Right lobe of liver (tissue), 4 donors: ENCODE measurements around a stretch of chr4.

DNA sequence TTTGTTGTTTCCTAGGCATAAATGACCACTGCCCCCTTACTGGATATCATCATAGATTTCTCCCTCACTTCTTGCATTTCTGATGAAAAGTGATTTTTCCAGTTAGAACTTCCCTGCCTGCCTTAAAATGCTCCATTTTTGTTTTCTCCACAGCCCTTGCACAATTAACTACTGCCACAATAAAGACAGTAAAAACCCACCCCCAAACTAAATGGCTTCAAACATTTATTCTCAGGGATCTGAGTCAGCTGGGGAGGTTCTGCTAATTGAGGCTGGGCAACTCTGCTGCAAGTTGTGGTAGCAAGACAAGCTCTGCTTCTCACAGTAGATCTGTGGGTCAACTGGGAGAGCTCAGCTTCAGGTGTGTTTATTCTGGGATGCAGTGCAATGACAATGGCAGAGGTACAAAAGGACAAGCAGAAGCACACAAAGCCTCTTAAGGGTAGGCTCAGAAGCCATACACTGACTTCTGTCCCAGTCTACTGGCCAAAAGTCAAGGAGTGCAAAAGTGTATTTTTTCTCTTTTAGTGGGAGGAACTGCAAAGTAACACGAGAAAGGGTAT is 60.9 kb downstream of the FBXL5 start:
- PRO-cap, 4 experiments: no peak in any of the 4 experiments
- RAMPAGE, long total RNA, 2 experiments: no peak in any of the 2 experiments

DNA sequence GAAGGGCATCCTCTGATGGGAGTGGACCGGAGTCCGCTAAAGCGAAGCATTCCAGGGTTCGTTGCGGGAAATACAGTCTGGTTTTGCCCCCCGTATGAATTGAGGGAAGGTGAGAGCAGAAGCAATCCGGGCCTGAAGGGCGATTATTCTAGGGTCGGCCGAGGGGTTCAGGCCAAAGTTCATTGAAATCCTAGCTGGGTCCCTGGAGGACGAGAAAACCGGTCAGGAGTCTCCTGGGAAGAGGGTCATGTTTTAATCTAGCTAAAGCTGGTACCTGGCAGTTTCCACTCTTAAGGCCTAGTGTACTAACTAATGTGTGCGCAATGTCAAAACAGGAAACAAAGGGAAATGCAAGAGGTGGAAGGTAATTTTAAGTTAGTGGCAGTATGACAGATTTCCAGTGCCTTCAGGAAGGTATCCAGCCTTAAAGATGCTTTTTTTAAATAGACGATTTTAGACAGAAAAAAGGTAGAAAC is 324 bp downstream of the FAM200B start:
- PRO-cap, 4 experiments: peak in 1 of 4 experiments; most common minus-strand start position 340 of the sequence (in 1)
- RAMPAGE, long total RNA, 2 experiments: no peak in any of the 2 experiments

GRCh38 chr4:15699788-15700442 is 3.0 kb upstream of the BST1 start:
- PRO-cap, 4 experiments: peak in 3 of 4 experiments; most common plus-strand start chr4:15700324 (in 1); most common minus-strand start chr4:15700030 (in 3)
- RAMPAGE, long total RNA, 2 experiments: no peak in any of the 2 experiments

DNA sequence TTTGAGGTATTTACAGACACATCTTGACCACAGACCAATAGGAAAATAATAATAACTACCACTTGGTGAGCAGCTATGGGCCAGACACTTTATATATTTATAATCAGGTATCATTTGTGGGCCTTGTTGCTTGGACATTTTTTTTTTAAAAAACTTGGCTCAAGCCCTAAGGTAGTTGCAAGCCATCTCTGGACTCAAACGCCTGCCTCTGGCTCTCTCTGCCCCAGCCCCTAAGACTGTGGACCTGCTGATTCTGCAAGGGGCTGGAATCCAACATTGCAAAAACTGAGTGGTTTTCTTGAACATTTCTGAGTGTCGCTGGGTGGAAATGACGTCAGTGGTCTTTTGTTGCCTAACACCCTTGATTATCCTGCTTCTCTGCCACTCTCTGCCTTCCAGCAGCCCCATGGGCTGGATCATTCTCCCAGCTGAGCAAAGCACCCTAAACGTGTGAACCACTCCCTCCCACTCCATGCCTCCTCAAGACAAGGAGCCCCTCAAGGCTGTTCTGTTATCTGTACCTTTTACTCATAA is 16.6 kb downstream of the BST1 start:
- PRO-cap, 4 experiments: peak in 2 of 4 experiments; most common minus-strand start position 232 of the sequence (in 1)
- RAMPAGE, long total RNA, 2 experiments: no peak in any of the 2 experiments

GRCh38 chr4:15905970-15906632 is 32.4 kb downstream of the FGFBP1 start:
- PRO-cap, 4 experiments: peak in 3 of 4 experiments; most common plus-strand start chr4:15906391 (in 2); most common minus-strand start chr4:15906027 (in 2)
- RAMPAGE, long total RNA, 2 experiments: no peak in any of the 2 experiments

- PRO-cap, 4 experiments: no peak in any of the 4 experiments
- RAMPAGE, long total RNA, 2 experiments: no peak in any of the 2 experiments
These were observed 30.1 kb upstream of the PROM1 start for GRCh38 chr4:16113989-16114327.

- PRO-cap, 4 experiments: no peak in any of the 4 experiments
- RAMPAGE, long total RNA, 2 experiments: no peak in any of the 2 experiments
These were observed 56.8 kb upstream of the PROM1 start for GRCh38 chr4:16140149-16141425.

GRCh38 chr4:16627950-16628565 is 270.4 kb downstream of the LDB2 start:
- PRO-cap, 4 experiments: no peak in any of the 4 experiments
- RAMPAGE, long total RNA, 2 experiments: no peak in any of the 2 experiments

GRCh38 chr4:16896213-16896724 is 2.2 kb downstream of the LDB2 start:
- PRO-cap, 4 experiments: no peak in any of the 4 experiments
- RAMPAGE, long total RNA, 2 experiments: no peak in any of the 2 experiments

DNA sequence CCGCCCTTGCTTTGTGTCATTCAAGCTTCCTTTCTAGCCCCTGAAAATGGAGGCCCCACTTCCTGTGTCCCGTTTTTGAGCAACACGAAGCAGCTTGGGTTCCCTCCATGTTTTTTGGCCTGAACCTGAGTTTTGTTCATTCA is 70.9 kb upstream of the LDB2 start:
- PRO-cap, 4 experiments: peak in 4 of 4 experiments; most common minus-strand start position 76 of the sequence (in 4)
- RAMPAGE, long total RNA, 2 experiments: no peak in any of the 2 experiments

DNA sequence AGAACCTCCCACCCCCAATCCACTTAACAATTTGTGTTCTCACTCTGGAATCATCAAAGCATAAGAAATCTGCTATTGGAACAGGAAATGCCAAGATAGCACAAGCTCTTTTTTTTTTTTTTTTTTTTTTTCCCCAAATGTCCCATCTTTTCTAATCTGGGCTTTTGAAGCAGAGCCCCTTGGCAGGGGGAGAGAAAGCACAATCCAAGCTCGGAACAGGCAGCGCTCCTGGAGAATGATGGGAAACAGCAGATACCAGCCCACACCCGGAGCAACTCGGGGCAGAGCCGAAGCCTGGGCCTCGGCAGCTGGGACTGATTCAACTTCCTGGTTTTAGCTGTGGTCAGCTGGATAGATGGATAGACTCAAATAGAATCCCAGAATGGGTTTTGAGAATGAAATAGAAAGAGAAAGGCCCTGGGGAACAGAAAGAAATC is 235.1 kb downstream of the QDPR start:
- PRO-cap, 4 experiments: no peak in any of the 4 experiments
- RAMPAGE, long total RNA, 2 experiments: no peak in any of the 2 experiments

- PRO-cap, 4 experiments: peak in 2 of 4 experiments; most common plus-strand start chr4:17489876 (in 1); most common minus-strand start chr4:17489746 (in 1)
- RAMPAGE, long total RNA, 2 experiments: no peak in any of the 2 experiments
These were observed 22.4 kb downstream of the QDPR start for GRCh38 chr4:17489356-17489940.

DNA sequence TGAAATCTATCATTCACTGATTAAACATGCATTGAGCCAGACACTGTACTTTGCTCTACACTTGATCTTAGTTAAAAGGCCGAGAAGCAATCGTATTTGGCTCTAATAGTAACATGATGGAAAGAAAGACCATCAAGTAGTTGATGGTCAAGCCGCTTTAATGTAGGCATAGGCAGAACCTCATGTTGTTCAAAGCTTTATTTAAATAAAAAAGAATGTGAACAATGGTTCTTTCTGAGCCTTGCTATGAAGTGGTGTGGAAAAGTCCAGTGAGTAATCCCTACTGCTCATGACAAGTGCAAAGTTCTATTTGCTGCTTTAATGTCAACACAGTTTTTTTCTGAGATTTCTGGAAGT is 18.0 kb upstream of the LAP3 start:
- PRO-cap, 4 experiments: peak in 2 of 4 experiments; most common minus-strand start position 248 of the sequence (in 2)
- RAMPAGE, long total RNA, 2 experiments: no peak in any of the 2 experiments

DNA sequence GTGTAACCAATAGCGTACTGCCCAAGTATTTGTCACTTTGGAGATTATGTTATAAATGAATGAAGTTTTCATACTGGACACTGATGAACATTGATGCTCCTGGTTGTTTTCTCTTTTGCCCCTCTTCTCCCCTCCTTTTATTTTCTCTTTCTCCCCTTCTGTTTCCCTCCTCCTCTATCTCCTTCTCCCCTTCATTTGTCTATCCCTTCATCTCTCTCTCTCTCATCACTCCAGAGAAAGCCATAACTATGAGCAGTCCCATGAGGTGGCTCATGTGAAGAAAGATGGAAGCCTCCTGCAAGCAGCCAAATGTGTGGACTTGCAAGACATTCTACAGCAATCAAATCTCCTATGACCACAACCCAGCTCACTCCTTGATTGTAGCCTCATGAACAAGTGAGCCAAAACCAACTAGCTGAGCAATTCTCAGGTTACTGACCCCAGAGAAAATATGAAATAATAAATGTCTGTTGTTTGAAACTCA is 104.2 kb downstream of the NCAPG start:
- PRO-cap, 4 experiments: no peak in any of the 4 experiments
- RAMPAGE, long total RNA, 2 experiments: no peak in any of the 2 experiments

DNA sequence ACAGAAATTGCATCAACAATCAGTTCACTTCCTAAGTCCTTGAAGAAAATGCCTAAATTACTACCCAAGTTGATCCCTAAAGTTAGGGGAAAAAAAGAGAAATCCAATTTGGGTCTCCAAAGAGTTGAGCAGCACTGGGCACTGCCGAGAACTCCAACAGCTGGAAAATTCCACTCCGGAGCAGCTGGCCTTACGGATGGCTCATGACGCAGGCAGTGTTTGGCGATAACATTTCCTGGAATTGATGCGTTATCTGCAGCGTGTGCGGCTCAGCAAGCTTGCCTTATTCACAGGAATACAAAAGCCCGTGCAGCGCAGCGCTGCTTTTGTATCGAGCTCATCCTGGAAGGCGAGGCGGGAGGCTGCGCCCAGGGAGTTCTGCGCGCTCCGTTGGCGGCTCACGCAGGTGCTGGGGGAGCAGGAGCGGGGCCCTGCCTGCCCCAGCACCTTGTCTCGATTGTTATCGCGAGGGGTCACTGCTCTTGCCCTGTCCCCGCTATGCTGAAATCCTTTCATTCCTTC is 297.4 kb upstream of the LCORL start:
- PRO-cap, 4 experiments: peak in 2 of 4 experiments; most common plus-strand start position 329 of the sequence (in 2); most common minus-strand start position 158 of the sequence (in 2)
- RAMPAGE, long total RNA, 2 experiments: no peak in any of the 2 experiments

GRCh38 chr4:18574065-18574448 is 552.5 kb upstream of the LCORL start:
- PRO-cap, 4 experiments: no peak in any of the 4 experiments
- RAMPAGE, long total RNA, 2 experiments: no peak in any of the 2 experiments

DNA sequence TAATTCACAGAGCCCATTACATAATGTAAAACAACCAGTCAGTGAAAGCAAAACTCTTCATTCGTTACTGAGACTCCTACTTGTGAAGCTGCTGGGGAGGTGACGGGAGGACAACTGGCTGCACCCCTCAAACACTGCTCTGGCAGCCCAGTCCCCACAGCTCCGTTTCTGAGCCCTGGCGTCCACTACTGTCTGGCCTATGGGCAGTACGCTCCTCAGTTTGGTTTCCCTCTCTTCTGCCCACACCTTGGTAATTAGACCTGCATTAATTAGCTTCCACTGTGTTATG is 795.5 kb upstream of the SLIT2 start:
- PRO-cap, 4 experiments: no peak in any of the 4 experiments
- RAMPAGE, long total RNA, 2 experiments: no peak in any of the 2 experiments

GRCh38 chr4:19729830-19730536 is 521.7 kb upstream of the SLIT2 start:
- PRO-cap, 4 experiments: no peak in any of the 4 experiments
- RAMPAGE, long total RNA, 2 experiments: no peak in any of the 2 experiments

DNA sequence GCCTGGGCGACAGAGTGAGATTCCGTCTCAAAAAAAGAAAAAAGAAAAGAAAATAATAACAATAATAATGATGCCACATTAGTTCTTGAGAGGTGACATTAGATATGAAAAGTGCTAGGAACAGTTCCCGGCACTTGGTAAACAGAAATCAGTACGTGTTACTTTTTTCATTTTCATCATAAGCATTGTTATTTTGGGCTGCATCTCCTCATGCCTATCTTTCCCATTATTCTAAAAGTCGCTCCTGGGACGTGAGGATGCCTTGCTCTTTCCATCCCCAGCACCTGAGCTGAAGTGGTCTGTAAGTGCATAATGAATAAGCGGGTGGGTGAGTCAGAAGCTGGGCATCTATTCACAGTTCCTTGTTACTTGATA is 475.9 kb upstream of the SLIT2 start:
- PRO-cap, 4 experiments: no peak in any of the 4 experiments
- RAMPAGE, long total RNA, 2 experiments: no peak in any of the 2 experiments

- PRO-cap, 4 experiments: no peak in any of the 4 experiments
- RAMPAGE, long total RNA, 2 experiments: no peak in any of the 2 experiments
These were observed 73.2 kb upstream of the SLIT2 start for GRCh38 chr4:20178557-20178810.